Left ventricle myocardium (tissue), 1 donor: Measurements from ENCODE around the genes CMSS1, NIT2, CEP97 and ALCAM.

- PRO-cap = bidirectional peak, plus-strand start at chr3:99817862, minus-strand start at chr3:99817579; unidirectional peak, minus-strand start at chr3:99818118
These were observed at the start of gene CMSS1 for GRCh38 chr3:99817641-99818566. Gene CMSS1, plus strand, starts transcription at chr3:99817862.

DNA sequence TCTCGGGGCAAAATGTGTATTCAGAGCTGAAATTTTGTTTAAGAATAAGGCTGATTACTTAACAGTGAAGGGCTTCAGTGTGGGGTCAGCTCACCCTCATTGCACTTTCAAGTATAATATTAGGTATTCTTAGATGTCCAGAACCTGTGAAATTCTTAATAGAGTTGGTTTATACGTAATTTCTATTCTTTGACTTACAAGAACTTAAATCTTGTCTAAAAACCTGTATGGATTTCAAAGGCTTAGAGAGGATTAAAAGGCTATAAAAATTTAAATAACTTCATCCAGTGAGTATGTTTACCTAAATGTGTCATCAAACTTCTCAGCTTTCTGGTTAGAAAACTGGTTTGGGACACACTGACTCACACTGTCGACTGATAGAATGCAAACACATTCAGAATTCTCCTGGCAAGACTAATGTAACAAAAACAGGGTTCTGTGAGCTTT lies 92.3 kb downstream of the CMSS1 start:
- PRO-cap = no peak

DNA sequence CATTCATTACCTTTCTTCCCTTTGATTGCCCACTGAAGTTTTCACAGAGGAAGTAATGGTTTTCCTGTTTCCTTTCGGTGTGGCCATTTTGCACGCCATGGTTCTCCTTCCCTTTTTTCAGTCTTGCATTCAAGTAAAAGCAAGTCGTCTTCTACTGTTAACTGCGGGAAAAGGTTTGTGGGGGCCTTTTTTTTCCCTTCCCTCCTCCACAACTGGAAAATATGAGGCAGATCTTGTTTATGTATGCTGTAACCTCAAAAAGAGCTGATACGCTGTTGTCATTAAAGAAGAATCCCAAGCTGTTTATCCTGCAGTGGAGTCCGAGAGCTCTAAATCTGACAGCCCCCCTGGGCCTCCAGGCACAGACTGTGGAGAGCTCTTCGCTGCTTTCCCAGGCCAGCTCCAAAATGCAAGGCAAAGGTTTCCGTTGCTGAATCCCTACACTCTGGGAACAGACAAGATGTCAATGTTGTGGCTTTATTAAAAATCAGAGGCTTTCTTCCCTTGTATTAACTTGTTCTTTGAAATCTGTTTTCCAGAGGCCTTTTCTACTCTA lies 40.3 kb downstream of the FILIP1L start:
- PRO-cap = unidirectional peak, minus-strand start at position 368 of the sequence

DNA sequence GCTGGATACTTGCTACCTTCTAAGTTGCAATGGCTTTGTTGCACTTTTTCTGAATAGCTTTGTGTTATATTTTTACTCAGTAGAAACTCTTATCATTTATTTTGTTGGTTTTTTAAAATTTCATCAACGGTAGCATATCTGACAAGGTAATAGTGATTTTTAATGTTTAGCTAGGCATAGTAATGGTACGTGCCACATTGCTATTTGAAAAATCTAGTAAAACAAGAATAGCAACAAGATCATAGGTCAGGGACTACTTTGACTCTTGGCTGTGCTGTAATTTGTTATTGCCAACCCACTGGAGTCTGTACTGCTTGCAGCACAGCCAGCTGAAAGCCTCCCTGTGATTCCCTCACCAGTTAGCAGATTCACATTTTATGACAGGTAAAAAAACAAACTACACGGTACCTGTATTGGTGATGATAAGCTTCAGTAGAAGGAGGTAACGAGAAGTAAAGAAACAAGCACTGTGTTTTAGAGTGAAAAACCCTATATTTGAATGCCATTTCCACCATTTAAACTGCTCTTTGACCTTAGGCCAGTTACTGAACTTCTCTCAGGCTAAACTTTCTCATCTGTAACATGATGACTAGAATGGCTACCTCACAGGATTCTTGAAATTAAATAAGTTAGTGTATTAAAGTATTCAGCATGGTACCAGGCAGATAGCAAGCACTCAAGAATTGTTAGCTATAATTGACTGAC lies 16.3 kb downstream of the FILIP1L start:
- PRO-cap = no peak

GRCh38 chr3:100334172-100335339 lies at the start of gene NIT2:
Gene NIT2, plus strand, starts transcription at chr3:100334757.
- PRO-cap = bidirectional peak, plus-strand start at chr3:100334757, minus-strand start at chr3:100334676; bidirectional peak, plus-strand start at chr3:100335171, minus-strand start at chr3:100335061

- PRO-cap = no peak
These were observed 818 bp downstream of the NIT2 start for GRCh38 chr3:100335340-100335810.

GRCh38 chr3:100614793-100615333 lies 5.5 kb downstream of the ADGRG7 start:
- PRO-cap = no peak

DNA sequence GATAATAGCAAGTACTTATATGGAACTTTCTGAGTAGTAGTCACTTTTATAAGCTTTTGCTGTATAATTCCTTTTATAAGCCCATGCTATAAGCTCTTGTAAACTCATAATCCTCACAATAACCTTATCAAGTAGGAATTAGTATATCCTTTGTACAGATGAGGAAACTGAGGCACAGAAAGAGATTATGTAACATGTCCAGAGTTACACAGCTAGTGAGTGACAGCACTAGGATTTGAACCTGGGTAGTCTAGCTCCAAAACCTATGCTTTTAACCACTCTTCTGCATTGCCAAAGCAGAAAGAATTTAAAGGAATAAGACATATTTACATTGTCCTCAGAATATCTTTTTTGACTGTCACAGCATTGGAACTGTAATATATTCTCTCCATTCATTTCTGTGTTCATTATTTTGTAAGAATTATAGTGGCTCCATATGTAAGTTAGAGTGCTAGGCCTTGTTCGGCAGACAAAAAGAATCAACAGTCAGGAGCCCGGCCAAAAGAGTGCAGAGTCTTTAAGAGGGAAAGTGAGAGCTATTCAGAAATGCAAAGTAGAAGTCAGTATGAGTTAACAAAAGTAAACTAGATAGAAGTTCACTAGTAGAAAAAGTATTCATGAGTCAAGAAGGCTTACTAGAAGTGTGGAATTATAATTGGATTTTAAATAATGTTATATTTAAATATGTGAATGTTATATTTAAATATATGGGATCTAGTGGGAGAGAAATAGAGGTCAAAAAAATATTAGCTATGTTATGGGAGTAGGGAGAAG lies 26.2 kb downstream of the TFG start:
- PRO-cap = no peak

GRCh38 chr3:100972956-100973457 lies 20.2 kb downstream of the ABI3BP start:
- PRO-cap = no peak

- PRO-cap = bidirectional peak, plus-strand start at chr3:101574213, minus-strand start at chr3:101574011
These were observed 165 bp upstream of the PCNP start for GRCh38 chr3:101573913-101574117.

DNA sequence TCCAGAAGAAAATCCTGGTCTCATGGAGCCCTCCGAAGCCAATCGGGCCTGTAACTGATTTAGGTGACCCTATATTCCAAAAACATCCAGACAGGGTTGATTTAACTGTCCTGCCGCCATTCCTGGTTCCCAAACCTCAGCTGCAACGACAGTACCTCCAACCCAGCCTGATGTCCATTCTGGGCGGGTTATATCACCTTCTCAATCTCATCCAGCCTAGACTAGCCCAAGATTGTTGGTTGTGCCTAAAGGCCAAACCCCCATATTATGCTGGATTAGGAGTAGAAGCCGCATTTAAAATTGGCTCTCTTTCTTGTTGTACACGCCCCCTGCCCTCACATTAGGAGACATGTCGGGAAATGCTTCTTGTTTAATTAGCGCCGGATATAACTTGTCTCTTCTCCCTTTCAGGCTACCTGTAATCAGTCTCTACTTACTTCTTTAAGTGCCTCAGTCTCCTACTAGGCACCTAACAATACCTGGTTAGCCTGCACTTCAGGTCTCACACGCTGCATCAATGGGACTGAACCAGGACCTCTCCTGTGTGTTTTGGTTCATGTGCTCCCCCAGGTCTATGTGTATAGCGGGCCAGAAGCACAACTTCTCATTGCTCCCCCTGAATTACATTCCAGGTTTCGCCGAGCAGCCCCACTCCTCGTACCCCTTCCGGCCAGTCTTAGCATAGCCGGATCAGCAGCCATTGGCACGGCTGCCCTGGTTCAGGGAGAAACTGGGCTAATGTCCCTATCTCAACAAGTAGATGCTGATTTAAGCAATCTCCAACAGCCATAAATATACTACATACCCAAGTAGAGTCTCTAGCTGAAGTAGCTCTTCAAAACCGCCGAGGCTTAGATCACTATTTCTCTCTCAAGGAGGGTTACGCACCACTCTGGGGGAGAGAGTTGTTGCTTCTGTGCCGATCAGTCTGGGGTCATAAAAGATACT lies 36.4 kb downstream of the ZBTB11 start:
- PRO-cap = no peak

DNA sequence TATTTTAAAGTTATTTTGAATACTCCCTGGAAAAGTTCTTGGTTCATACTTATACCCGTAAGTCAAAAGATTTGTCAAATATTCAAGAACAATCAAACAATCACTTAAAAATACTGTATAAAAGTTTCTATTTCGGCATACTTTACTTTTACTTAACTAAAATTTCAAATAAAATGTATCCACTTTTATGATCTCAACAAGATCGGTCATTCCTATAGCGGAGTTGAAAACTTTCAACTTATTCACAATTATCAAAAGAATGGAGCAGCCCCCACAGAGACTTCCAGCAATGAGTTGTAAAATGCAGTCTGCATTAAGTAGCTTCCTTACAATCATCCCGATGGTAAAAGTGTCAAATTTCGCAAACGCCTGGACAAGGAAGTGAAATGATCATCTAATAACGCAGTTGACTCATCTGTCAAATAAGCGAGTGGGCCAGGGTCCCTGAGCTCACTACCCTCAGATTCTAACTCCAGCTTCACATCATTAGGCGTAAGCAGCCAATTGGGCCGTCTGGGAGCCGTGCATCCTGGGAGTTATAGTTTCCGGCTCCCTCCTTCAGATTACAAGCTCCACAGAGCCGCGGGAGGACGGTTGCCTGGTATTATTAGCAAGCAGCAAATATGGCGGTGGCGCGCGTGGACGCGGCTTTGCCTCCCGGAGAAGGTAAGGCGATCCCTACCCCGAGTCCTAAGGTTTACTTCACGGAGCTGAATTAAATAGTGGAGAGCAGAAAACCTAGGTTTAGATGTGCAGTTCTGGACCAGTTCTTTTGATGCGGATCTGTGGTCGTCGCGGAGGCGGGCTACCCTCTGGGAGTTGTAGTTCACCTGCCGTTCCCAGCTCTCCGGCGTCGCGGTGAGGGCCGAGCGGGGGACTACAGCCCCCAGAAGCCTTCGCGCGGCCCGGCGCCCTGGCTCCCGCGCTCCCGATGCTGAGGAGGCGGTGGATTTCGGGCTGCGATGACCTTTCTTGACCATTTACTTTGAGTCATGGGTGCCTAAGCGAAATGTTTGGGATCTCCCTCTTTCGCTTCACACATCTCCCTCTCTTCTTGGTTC lies at the start of gene CEP97:
TSS of gene CEP97 (plus strand) at position 561 of the 1,061 bp plus-strand sequence.
- PRO-cap = bidirectional peak, plus-strand start at position 568 of the sequence, minus-strand start at position 506 of the sequence; bidirectional peak, plus-strand start at position 889 of the sequence, minus-strand start at position 814 of the sequence

GRCh38 chr3:101780573-101781102 lies 1.6 kb downstream of the NXPE3 start:
- PRO-cap = unidirectional peak, plus-strand start at chr3:101780847

DNA sequence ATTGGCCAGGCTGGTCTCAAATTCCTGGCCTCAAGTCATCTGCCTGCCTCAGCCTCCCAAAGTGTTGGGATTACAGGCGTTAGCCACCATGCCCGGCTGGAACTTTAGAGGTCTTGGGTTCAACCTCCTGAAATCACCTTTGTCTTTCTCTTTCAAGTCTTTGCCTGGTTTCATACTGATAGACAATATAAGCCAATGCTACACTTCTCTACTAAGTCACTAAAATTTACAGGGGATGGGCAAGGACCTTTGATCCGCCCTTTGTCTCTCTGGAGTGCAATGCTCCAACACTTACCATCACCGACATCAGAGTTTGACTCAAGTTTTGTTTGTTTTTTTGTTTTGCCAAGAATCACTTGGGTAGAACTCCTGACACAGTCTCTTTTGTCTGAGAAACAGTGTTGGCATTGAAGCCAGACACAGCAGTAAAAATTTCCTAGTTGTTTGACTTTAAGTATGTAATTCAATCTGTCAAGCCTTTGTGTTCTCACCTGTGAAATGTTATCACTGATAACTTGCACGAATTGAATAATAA lies 29.2 kb downstream of the NFKBIZ start:
- PRO-cap = no peak

- PRO-cap = no peak
These were observed 260.5 kb upstream of the ZPLD1 start for GRCh38 chr3:102174205-102174855.

- PRO-cap = no peak
These were observed 1233.7 kb upstream of the ALCAM start for GRCh38 chr3:104132956-104133403.

GRCh38 chr3:104676132-104676650 lies 690.5 kb upstream of the ALCAM start:
- PRO-cap = no peak

DNA sequence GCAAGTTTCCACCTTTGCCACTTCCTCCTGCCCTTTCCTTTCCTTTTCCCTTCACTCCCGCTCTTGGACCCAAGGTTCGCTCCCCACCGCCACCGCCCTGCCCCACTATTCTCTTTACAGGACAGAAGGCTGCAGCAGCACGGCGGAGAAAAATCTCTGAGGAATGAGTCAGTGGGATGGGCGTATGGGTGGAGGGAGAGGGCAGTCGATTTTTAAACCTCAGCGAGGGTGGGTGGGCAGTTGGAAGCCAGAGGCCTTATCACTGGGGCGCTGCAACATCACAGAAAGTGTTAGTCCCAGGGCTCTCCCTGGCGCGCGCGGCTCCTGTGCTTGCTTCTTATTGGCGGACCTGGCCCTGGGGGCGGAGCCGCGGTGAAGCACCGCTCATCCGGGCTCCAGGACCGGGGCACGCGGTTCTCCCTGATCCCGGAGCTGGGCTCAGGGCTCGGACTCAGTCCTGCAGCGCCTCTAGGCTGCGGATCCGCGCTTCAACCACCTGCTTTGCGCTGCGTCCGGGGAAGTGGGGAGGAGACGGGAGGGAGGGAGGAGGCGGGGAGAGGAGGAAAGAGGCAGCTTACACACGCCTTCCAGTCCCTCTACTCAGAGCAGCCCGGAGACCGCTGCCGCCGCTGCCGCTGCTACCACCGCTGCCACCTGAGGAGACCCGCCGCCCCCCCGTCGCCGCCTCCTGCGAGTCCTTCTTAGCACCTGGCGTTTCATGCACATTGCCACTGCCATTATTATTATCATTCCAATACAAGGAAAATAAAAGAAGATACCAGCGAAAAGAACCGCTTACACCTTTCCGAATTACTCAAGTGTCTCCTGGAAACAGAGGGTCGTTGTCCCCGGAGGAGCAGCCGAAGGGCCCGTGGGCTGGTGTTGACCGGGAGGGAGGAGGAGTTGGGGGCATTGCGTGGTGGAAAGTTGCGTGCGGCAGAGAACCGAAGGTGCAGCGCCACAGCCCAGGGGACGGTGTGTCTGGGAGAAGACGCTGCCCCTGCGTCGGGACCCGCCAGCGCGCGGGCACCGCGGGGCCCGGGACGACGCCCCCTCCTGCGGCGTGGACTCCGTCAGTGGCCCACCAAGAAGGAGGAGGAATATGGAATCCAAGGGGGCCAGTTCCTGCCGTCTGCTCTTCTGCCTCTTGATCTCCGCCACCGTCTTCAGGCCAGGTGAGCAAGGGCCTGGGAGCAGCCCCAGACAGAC lies at the start of gene ALCAM:
TSS of gene ALCAM (plus strand) at position 603 of the 1,209 bp plus-strand sequence.
- PRO-cap = bidirectional peak, plus-strand start at position 603 of the sequence, minus-strand start at position 289 of the sequence

GRCh38 chr3:105387381-105387838 lies 20.7 kb downstream of the ALCAM start:
- PRO-cap = no peak

- PRO-cap = no peak
These were observed 110.3 kb downstream of the CBLB start for GRCh38 chr3:105758442-105758976.